Bronchus (tissue), 1 donor: ENCODE results near the gene CFAP43.

DNA sequence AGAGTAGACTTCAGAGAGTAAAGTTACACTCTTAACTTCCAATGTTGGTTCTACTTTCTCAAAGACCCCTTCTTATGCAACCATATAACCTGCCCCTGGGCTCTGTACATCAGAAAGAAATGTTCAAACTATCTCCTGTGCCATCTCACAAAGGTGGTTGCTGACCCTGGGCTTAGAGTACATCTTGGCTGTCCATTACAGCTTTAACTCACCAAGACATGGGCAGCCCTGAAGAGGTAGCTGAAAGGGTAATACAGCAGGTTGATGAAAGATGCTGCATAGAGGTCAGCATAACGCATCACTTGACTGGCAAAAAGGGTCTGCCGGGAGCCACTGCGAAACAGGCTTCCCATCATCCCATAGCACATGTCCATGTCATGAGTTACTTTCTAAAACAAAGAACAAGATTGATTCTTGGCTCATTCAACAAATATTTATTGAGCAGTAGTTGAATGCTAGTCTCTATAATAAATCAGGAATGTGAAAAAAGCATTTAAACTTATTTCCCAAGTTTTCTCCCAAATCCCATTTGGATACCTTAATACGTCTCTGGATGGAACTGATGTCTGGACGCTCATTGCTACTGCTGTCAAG is 102.6 kb downstream of the NT5C2 start:
- PRO-cap = no peak

GRCh38 chr10:103238882-103239566 is 6.7 kb upstream of the RPEL1 start:
- PRO-cap = no peak

- PRO-cap = no peak
Observed at GRCh38 chr10:103600002-103600598, 106.6 kb downstream of the NEURL1 start.

GRCh38 chr10:103637622-103638813 is 144.5 kb downstream of the NEURL1 start:
- PRO-cap = no peak

- PRO-cap = no peak
Observed at GRCh38 chr10:103656024-103656448, 162.5 kb downstream of the NEURL1 start.

- PRO-cap = no peak
Observed at GRCh38 chr10:103657529-103658357, 164.2 kb downstream of the NEURL1 start.

- PRO-cap = no peak
Observed at GRCh38 chr10:103682698-103683166, 172.6 kb downstream of the SH3PXD2A start.

- PRO-cap = no peak
Observed at GRCh38 chr10:103739307-103740080, 115.9 kb downstream of the SH3PXD2A start.

DNA sequence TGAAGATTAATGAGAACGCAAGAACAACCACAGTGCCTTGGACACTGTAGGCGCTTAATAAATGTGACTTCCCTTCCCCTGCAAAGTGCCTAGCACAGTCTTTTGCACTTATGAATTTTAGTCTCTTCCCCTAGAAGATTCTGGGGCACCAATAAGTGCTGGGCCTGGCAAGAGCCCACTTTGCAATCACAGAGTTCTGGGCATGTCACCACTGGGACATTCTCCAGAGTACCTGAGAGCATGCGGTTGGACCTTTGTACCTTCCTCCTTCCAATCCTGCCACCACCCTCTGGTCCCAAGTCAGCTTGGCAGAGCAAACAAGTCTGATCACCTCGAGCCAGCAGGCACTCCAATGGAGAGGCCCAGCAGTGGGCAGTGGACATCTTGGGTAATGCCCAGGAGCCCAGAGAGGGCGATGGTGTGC is 43.5 kb downstream of the SH3PXD2A start:
- PRO-cap = no peak

DNA sequence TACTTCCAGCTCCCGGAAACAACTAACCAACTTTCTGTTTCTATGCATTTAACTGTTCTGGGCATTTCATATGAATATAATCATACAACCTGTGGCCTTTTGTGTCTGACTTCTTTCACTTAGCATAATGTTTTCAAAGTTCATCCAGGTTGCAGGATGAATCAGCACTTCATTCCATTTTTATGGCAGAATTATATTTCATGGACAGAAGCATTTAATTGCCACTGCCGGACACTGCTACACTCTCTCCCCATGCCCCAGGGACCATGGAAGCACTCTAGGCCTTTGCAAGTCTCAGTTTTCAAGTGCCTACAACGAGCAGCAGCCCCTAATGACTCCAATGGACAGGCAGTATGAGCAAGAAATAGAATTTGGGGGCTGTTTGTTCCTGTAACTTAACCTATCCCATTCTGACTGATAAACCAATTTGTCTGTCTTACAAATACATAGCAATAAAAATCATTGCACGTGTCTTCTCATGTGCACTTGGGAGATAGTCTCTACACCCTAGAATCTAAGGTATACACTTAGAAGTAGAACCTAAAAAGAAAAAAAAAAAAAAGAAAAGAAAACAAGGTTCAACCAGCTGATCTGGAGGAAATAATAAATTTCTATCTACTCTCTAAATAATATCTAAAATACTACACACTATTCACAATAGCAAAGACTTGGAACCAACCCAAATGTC is 23.4 kb downstream of the SH3PXD2A start:
- PRO-cap = no peak

DNA sequence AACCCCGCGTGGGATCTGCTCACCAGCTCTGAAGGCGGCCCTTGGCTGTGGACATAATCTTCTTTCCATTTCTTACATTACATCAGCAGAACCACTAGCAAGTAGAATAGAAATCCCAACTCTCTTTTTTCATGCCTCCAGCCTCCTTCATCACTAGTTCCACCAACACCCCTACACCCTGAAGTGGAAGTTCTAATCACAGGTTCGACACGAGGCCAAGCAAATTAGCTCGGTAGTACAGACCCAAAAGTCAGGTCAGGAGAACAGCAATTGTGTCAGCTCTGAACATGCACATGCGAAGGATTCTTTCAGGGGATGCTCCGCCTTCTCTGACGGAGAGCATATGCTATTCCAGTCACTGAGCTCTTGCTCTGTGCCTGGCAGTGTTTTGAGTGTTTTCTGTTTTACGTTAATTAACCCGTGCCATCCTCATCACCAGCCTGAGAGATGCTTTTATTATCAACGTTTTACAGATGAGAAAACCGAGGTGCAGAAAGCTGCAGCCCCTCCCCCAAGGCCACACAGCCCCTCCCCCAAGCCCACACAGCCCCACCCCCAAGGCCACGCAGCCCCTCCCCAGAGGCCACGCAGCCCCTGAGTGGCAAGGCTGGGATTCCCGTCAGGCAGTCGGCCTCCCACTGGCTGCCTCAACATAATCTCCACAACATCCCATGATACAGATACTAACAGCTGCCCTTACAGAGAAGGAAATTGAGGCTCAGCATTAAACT is 16.2 kb downstream of the SH3PXD2A start:
- PRO-cap = no peak

GRCh38 chr10:103839789-103840308 is 15.5 kb downstream of the SH3PXD2A start:
- PRO-cap = no peak

- PRO-cap = no peak
Observed at GRCh38 chr10:103853817-103854306, 1.5 kb downstream of the SH3PXD2A start.

DNA sequence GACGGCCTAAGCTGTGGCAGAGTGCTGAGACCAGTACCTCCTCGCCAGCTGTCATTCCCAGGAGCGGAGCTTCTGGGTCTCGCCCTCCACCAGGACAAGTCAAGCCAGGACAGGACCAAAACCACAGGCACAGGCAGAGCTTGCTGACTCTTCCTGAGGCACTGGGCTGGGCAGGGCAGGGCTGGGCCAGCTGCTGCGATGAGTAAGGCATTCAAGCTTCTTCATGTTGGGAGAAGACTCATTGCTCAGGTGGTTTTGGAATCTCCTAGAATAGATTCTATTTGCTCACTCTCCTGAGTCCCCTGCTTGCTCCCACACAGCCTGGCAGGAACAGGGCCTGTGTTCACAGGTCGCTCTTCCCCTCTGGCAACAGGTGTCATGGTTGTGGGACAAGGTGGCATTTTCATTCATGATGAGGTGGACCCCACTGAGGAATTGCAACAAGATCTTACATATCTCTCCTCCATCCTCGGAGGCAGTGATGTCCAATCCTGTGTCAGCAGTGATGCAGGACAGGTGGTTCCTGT is 16.9 kb upstream of the SH3PXD2A start:
- PRO-cap = no peak

DNA sequence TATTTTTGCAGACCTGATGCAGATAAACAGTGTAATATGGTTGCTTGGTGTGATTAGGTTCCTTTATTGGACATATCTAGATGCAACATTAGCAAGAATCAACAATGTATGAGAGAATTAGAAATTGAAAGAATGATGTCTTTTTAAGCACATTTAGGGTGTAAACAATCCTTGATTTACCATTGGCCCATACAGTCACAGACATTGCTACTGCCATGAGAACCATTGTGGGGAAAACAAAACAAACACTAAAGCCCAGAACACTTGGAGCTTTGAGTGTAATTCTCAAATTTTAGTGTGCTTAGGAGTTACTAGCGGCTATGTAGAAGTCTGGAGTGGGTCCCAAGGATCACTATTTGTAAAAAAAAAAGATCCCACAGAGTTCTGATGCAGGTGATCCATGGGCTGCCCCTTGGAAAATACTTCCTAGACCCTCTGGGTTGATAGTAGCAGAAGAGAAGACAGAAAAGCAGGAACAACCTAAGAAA is 36.8 kb downstream of the SLK start:
- PRO-cap = no peak

GRCh38 chr10:104024441-104025059 is 57.6 kb downstream of the SLK start:
- PRO-cap = no peak

DNA sequence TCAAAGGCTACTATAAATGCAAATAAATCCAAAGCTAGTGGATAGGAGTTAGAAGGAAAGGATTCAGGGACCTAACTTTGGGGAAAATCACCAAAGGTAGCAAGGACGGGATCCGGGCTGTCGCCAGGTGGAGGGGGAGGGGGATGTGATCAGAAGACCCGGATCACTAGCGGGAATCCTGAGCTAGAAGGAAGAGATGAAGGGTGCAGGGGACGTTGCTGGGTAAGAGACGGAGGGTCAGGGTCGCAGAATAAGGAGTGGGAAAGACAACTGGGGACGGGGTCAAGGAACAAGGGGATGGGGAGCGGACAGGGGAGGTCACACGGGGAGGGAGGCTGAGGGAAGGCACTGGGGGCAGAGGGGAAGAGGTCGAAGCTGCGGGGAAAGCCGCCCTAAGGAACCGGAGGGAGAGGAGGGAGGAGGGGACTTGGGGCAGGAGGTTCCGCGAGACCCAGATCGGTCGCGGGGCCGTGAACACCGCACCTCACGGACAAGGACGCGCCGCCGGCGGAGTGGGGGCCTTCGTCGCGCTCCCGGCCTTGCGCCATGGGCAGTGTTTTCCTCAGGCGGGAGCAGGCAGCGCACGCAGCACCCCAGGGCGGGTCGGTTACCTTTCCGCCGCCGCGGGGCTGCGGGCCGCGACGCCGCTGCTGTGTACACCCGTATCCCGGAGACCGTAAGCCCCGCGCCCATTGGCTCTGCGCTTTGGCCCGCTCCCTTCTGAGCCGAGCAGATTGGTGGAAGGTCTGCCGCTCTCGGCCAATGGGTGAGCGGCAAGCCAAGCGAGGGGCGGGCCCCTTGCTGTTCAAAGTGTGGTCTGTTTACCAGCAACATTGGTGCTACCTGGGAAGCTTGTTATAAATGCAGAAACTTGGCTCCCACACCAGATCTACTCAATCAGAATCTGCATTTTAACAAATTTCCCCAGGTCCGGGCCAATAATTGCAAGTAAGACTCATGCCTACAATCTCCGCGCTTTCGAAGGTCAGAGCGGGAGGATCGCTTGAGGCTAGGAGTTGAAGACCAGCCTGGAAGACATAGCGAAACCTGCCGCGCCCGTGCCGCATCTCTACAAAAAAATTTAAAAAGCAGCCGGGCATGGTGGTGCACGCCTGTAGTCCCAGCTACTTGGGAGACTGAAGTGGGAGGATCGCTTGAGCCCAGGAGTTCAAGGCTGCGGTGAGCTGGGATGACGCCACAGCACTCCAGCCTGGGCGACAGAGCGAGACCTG is at the start of gene CFAP43:
CFAP43 (minus strand) TSS at position 666 of the 1,232 bp plus-strand sequence.
- PRO-cap = unidirectional peak, minus-strand start at position 631 of the sequence; bidirectional peak, plus-strand start at position 781 of the sequence, minus-strand start at position 631 of the sequence

- PRO-cap = no peak
Observed at GRCh38 chr10:104267001-104267677, 1.8 kb upstream of the GSTO2 start.

- PRO-cap = no peak
Observed at GRCh38 chr10:104308705-104309376, 29.4 kb downstream of the ITPRIP start.

DNA sequence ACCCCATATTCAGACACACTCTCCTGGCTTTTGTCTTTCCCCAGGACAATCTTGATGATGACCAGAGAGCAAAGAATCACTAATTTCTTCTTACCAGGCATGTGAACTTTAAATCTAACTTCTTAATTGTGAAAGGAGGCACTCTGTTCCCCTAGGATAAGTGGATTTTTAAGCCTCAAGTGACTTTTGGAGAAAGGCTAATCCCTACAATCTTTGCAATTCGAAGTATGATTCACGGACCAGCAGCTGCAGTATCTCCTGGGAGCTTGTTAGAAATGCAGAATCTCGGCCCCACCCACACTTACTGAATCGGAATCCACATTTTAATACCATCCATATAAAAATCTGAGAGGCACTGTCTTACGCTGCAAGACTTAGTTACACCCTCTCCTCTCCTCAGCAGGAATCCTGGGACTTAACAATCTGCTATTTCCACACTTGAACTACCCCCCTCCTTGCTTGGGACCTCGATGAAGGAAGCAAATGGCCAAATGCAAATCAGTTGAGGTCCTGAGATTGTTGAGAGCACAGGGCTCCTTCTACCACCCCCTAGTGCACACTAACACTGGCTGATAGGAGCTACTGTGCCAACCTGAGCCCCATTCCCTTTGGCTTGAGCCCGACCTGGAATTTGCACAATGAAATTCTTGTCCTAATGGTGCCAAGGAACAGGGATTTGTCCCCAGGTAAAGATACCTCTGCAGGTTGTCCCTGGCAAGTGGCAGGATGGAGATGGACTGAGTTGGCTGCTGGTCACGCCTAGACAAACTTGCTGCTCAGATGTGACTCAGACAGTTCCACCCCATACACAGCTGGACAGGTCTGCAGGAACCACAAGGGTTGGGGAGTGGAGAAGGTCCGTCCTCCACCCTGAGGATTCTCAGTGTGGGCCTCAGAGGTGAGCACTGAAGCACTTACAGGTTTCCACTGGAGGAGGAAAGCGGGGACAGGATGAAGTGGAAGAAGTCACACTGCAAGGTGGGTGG is 20.8 kb downstream of the ITPRIP start:
- PRO-cap = no peak